Pulmonary artery (tissue), 1 donor: ENCODE data around the genes SLC16A13, PHF23, GPS2, NLGN2 and SPEM1.

- PRO-cap: bidirectional peak, plus-strand start at chr17:7036027, minus-strand start at chr17:7035826; unidirectional peak, plus-strand start at chr17:7036209
Measured at GRCh38 chr17:7035682-7036742, at the start of gene SLC16A13. SLC16A13 (plus strand) TSS chr17:7036015.

GRCh38 chr17:7042545-7043268, 1.2 kb downstream of the SLC16A11 start:
- PRO-cap: no peak

DNA sequence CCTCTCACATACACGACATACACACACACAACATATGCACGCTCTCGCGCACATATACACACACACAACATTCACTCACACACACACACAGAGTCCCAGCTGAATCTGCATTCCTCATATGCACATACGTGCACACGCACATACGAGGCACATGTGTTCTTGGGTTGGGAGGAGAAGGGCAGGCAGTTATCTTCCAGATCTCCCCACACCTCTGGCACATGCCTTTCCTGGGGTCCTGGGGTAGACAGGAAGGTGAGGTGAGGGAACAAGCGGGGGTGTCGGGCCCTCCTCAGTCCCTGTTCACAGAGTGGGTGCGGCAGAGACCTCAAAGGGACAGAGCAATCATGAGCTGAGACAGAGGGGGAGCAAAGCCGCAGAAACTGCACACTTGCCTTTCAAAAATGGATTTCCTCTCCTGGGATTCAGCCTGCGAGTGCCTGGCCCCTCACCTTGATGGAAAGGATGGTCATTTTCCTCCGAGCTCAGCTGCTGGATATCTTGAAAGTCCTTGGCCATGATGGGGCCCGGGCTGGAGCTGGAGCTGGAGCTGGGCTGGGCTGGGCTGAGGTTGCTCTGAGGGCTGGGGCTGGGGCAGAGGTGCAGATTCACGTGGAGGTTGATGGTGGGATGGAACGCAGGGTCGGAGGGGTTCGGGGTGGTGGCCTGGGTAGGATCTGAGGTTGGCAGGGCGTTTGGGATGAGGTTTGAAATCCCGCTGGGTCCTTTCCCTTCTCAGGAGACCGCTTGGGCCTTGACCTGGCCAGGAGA, 713 bp downstream of the ASGR2 start:
- PRO-cap: no peak

GRCh38 chr17:7116327-7116847, 1.8 kb upstream of the ASGR2 start:
- PRO-cap: no peak

GRCh38 chr17:7167782-7168110, 11.4 kb downstream of the ASGR1 start:
- PRO-cap: unidirectional peak, minus-strand start at chr17:7167976

DNA sequence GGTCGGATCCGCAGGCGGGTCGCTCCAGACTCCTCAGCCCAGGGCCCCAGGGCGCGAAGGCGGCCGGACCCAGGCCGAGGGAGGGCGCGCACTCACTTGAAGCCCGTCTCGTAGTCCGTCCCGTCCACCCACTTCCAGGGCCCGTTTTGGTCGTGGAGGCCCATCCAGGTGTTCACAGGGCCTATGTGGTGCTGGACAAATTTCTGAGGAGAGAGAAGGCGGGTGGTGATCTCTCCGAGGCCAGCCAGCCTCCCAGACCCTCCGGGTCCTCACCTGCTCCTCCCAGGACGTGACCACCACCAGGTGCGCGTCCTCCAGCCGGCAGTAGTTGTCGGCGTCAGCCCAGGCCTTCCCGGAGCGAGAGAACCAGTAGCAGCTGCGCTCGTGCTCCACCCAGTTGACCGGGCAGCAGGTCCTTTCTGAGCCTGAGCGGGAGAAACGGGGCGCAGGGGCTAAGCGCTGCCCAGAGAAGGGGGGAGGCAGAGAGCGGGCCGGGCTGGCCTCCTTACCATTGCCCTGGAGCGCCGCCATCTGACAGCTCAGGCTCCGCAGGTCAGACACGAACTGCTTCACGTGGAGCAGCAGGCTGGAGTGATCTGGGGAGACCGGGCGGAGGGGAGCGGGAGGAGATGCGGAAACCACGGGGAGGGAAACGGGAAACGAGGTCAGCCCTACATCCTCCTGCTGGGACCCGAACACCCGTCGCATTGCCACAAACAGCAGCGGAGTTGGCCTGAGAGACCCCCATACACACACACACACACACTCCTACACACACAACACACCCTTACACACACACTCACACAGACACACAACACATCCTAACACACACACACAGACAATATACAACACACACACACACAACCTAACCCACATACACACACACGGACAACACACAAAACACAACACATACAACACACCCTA, 5.0 kb downstream of the ASGR1 start:
- PRO-cap: no peak

DNA sequence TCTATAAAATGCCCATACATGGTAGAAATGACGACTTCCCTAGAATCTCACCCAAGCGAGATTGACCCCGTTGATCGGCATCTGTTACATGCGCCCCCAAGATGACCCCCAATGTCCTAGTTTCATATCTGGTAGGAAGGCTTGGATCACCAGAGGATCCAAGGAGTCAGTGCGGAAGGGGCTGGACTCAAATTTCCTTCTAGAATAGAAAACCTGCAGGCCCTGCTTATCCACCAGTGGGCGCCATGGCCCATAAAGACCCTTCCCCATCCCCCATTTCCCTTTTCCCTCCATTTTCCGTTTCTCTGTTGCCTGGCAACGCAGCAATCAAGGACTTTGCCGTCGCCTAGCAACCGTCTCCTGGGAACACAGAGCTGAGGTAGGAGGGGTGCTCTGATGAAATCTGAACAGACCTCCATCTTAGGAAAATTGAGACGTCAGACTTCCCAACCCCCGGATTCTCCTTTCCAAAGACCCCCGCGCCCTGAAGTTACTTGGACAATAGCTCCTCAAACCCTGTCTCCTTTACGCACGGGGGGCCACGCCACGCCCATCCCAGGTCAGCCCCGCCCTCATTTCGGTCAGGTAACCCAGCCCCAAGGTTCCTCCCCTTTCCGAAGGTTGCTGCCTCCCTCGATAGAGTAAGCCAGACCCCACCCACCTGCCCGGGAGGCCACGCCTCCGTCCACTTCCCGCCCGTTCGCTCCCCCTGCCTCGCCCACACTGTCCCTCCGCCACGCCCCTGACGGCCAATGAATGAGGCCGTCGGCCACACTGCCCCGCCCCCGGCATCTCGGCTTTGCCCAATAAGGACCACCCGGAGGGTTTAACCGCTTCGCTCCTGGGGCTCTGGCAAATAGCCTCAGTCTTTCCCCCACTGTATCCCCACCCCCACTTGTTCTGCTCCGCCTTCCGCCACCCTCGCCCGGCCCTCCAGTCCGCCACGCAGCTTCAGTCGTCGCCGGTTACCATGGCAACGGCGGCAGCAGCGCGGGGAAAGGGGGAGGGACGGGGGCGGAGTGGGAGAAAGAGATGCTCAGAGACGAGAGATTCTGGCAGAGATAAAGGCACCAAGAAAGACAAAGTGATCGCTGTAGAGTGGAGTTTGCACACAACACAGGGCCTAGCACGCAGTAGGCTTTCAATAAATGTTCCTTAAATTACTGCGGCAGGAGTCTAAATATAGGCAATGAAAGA, 3.3 kb downstream of the DLG4 start:
- PRO-cap: no peak

- PRO-cap: no peak
Measured at GRCh38 chr17:7224906-7225468, 5.2 kb downstream of the ACADVL start.

GRCh38 chr17:7237174-7237446, 2.1 kb downstream of the PHF23 start:
- PRO-cap: no peak

DNA sequence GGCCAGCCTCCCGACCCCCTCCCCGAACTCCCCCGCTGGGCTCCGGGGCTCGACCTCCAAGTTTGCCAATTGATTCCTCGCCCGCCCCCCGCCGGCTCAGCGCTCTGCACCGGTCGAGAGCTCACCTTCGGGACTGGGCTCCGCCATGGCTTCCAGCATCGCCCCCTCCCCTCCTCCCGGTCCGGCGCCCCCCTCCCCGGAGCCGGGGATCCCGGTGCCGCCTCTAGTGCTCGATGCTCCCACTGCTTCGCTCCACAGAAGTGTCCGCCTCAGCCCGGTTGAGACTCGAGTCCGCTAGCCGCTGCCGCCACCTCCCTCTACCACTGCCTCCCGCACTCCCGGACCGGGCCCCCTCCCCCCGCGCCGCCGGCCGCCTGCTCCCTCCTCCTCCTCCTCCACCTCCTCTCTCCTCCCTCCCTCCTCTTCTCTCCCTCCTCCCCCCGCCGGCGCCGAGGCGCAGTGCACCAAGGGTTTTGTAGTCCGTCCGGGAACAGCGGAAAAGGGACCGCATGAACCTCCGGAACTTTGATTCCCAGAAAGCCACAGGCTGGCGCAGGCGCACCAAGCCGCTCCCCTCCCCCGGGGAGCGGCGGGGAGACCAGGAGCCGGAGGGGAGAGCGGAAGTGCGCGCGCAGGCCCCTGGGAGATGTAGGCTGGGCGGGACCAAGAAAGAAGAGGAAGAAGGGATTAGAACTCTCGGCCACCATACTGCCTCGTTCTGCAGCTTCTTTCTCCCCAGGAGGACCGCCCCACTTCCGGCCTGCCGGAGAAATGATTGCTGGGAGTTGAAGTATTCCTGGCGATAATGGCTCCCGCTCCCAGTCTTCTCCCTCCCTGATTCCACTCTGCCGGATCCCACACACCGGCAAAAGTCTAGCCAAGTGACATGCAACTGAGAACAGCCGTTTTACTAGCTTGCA, at the start of gene PHF23:
TSS of gene PHF23 (minus strand) at position 337 of the 920 bp plus-strand sequence.
- PRO-cap: bidirectional peak, plus-strand start at position 671 of the sequence, minus-strand start at position 397 of the sequence

GRCh38 chr17:7260490-7260773, 1.8 kb downstream of the CLDN7 start:
- PRO-cap: no peak

- PRO-cap: unidirectional peak, minus-strand start at chr17:7263530
Measured at GRCh38 chr17:7262940-7263767, 876 bp upstream of the CLDN7 start.

DNA sequence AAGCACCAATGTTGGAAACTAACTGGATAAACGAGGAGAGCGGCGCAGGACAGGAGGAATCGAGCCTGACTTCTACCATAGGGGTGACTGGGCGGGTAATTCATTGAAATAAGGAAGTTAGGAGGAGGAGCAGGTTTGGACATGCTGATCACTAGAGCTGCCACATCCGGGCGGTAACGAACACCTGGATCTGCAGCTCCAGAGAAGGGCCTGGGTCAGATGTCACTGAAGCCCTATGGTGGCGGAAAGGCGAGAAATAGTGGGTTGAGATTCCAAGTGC, 1.2 kb upstream of the SLC2A4 start:
- PRO-cap: no peak

- PRO-cap: bidirectional peak, plus-strand start at chr17:7315437, minus-strand start at chr17:7315319
Measured at GRCh38 chr17:7314741-7315756, at the start of gene GPS2. GPS2 (minus strand) TSS chr17:7315360.

- PRO-cap: bidirectional peak, plus-strand start at chr17:7357150, minus-strand start at chr17:7356839
Measured at GRCh38 chr17:7356672-7357585, 2.0 kb downstream of the TMEM95 start.

- PRO-cap: no peak
Measured at GRCh38 chr17:7393781-7394053, 608 bp downstream of the PLSCR3 start.

- PRO-cap: no peak
Measured at GRCh38 chr17:7407681-7407909, at the start of gene NLGN2. NLGN2 (plus strand) TSS chr17:7407845.

GRCh38 chr17:7417912-7418663, 2.0 kb upstream of the SPEM1 start:
- PRO-cap: no peak

- PRO-cap: no peak
Measured at GRCh38 chr17:7418681-7419437, 1.3 kb upstream of the SPEM1 start.

GRCh38 chr17:7420271-7420490, at the start of gene SPEM1:
SPEM1 (plus strand) TSS chr17:7420324.
- PRO-cap: no peak